ENCODE data around the genes MC4R and BCL2.

DNA sequence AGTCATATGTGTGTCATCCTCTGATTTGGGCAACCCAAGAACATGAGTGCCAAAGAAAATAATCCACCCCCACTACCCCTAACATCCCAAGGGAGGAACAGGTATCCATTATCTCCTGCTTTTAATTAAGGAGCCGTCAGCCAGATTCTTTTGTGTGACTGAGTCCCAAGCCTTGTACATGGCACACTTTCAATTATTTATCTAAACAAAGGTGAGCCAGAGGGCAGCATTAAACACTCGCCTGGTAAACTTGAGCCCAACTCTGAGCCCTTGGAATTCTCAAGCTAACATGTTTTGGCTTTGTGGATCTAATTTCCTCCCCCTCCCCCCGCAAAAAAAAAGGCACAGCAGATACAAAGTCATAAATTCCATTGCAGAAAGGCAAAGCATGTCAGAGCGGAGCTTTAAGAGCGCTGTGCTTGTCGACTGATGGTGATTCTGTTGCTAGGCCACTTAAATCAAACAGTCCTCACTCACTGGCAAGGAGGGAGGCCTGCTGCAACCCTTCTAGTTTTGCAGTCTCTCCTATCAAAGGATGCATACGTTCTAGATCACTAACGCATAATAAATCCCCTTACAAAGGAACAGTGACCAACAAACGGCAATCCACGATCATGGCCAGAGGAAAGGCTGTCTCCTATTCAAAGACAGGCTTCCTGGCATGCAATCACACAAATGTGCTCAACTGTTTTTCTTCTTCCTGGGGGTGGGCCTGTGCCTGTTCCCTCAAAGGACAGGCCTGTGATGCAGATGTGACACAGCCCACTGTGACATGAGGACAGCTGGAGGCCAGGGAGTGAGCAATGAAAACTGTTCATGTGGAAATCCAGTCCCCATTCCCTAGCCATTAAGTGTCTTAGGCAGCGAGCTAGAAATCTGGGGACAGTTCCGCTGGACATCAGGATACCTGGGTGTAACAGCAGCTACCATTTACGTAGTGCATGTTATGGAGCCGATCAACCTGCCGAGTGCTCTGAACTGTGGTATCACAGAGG is 143.6 kb upstream of the LMAN1 start:
- PRO-cap, 7 experiments = peak in 6 of 7 experiments; most common plus-strand start position 391 of the sequence (in 6); most common minus-strand start position 264 of the sequence (in 3)
- RAMPAGE, long total RNA, 2 experiments = no peak in any of the 2 experiments

GRCh38 chr18:59623934-59624381 is 73.3 kb downstream of the CCBE1 start:
- PRO-cap, 7 experiments = peak in 5 of 7 experiments; most common plus-strand start chr18:59624282 (in 1); most common minus-strand start chr18:59624186 (in 5)
- RAMPAGE, long total RNA, 2 experiments = no peak in any of the 2 experiments

DNA sequence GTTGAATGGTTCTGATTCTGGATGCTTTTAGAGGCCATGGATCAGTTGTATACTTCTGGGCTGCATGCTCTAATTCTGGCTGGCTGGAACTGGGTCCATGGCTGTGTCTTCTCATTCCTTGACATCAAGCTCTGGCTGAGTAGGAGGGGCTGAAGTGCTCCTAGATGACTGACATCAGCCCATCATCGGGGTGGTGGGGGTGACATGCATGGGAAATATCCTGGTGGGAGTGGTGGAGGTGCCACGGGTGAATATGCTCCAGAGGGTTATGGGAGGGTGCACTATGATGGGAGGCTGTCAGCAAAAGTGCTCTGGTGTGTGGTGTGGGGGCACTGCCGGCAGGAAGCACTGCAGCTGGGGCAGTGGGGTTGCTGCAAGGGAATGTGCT is 52.1 kb downstream of the MC4R start:
- PRO-cap, 7 experiments = no peak in any of the 7 experiments
- RAMPAGE, long total RNA, 2 experiments = no peak in any of the 2 experiments

- PRO-cap, 7 experiments = peak in 3 of 7 experiments; most common plus-strand start chr18:60372946 (in 2); most common minus-strand start chr18:60372775 (in 2)
- RAMPAGE, long total RNA, 2 experiments = no peak in any of the 2 experiments
Observed at GRCh38 chr18:60372659-60373106, at the start of gene MC4R. Gene MC4R, minus strand, starts transcription at chr18:60372775.

- PRO-cap, 7 experiments = no peak in any of the 7 experiments
- RAMPAGE, long total RNA, 2 experiments = no peak in any of the 2 experiments
Observed at GRCh38 chr18:61831020-61831562, 61.7 kb downstream of the RNF152 start.

DNA sequence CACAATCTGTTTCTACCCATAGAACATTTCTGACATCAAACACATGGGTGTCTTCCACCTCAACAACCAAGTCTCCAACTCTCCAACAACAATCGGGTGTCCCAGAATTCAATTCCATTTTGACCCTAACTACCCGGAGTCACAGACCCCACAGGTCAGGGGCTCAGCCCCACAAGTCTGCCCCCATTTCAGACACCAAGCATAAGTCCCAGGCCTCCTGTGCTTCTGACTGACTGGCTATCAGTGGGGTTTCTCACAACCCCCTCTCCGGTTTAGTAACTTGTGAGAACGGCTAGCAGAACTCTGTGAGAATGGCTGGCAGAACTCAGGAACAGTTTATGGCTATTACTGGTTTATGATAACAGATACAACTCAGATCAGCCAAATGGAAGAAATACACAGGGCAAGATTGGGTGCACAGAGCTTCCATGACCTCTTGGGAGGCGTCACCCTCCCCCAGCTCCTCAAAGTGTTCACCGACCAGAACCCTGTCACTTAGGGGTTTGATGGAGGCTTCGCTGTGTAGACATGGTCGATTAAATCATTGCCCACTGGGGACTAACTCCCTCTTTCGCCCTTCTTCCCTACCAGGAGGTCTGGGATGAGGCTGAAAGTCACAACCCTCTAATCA is 28.7 kb downstream of the RNF152 start:
- PRO-cap, 7 experiments = no peak in any of the 7 experiments
- RAMPAGE, long total RNA, 2 experiments = no peak in any of the 2 experiments

DNA sequence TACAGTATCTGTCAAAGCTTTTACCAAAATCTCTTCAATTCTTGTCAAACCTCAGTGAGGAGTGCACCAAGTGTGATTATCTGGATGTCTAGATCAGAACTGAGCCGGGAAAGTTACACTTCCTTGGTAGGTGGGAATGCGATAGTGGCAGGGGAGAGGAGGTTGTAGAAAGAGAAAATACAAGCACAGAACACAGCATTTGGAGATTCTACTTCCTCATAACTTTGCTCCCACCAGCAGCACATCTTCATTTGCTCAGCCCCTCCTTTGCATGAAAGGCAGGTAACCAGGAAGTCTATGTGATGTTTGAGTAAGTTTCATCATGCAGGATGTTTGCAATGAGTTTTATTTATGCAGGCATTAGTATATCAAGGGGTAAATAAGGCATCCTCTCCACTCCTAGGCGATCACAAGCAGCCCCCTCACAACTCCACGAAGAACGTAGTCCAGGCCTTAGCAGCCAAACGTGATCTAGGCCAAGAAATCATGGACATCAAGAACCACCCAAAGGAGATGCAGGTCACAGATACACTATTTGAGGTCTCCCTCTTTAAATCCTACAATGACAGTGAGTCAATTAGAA is 5.0 kb downstream of the RNF152 start:
- PRO-cap, 7 experiments = no peak in any of the 7 experiments
- RAMPAGE, long total RNA, 2 experiments = no peak in any of the 2 experiments

GRCh38 chr18:62498905-62499188 is 24.0 kb upstream of the ZCCHC2 start:
- PRO-cap, 7 experiments = no peak in any of the 7 experiments
- RAMPAGE, long total RNA, 2 experiments = no peak in any of the 2 experiments

GRCh38 chr18:62559656-62560363 is 37.0 kb downstream of the ZCCHC2 start:
- PRO-cap, 7 experiments = no peak in any of the 7 experiments
- RAMPAGE, long total RNA, 2 experiments = no peak in any of the 2 experiments

DNA sequence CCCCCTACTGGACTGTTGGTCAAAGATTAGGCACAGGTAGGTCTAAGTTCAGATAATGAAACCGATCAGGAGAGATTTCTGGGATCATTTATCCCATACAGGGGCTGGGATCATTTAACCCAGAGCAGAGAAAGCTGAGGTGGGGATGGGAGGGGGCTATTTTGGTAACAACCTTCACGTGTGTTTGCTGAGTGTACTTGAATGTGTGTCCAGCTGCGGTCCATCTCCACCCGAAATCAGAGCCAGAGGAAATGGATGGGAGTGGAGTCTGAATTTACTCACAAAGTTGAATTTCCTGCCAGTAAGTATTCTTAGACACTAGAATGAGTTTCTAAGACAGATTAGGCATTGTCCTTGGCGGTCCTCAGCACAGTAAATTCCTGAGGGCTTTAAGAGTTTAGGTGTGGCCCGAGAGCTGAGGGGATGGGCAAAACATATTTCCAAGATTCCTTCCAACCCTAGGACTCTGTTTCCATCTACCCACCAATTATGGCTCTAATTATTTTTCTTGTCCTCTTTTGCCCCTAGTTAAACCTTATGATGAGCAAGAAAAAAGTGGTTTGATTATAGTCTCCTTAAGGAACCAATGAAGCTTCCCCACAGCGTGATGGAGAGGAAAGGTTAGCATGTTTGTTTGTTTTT is 90.4 kb upstream of the PHLPP1 start:
- PRO-cap, 7 experiments = no peak in any of the 7 experiments
- RAMPAGE, long total RNA, 2 experiments = no peak in any of the 2 experiments

DNA sequence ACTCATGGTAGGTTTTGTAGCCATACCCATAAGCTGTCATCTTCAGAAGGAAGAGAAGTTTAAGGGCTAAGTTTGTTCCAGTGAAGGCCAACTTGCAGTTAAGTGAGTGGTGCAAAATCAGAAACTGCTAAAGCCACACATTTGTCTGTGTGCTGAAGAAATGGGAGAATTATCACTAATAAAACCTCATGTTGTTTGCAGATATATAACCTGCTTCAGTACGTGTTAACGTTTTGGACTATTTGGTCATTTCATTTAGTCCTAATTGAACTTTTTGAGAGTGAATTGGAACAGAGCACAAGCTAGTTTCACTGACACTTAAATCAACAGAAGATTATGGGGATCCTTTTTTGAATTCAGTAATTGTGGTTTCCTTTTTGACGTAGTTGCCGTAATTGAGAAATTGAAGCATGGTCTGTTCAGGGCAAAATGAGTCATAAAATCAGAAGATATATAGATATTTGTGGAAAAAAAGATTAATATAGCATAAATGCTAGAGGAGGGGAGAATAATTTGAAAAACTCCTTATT is 69.2 kb downstream of the PHLPP1 start:
- PRO-cap, 7 experiments = no peak in any of the 7 experiments
- RAMPAGE, long total RNA, 2 experiments = no peak in any of the 2 experiments

DNA sequence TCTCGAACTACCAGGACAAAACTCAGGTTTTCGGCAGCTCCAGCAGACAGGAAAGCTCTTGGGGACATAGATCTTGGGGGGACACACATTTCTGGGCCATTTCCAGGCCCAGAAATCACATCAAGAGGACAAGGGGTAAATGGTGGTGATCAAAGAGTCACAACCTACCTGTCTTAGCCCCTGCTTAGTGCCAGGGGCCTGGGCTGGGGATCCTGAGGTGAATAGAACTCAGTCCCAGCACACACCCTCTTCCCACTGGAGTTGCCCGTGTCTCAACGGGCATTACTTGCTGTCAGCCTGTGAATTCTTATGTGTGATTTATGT is 261.3 kb downstream of the BCL2 start:
- PRO-cap, 7 experiments = no peak in any of the 7 experiments
- RAMPAGE, long total RNA, 2 experiments = no peak in any of the 2 experiments

- PRO-cap, 7 experiments = no peak in any of the 7 experiments
- RAMPAGE, long total RNA, 2 experiments = no peak in any of the 2 experiments
Observed at GRCh38 chr18:63062416-63062653, 257.2 kb downstream of the BCL2 start.

DNA sequence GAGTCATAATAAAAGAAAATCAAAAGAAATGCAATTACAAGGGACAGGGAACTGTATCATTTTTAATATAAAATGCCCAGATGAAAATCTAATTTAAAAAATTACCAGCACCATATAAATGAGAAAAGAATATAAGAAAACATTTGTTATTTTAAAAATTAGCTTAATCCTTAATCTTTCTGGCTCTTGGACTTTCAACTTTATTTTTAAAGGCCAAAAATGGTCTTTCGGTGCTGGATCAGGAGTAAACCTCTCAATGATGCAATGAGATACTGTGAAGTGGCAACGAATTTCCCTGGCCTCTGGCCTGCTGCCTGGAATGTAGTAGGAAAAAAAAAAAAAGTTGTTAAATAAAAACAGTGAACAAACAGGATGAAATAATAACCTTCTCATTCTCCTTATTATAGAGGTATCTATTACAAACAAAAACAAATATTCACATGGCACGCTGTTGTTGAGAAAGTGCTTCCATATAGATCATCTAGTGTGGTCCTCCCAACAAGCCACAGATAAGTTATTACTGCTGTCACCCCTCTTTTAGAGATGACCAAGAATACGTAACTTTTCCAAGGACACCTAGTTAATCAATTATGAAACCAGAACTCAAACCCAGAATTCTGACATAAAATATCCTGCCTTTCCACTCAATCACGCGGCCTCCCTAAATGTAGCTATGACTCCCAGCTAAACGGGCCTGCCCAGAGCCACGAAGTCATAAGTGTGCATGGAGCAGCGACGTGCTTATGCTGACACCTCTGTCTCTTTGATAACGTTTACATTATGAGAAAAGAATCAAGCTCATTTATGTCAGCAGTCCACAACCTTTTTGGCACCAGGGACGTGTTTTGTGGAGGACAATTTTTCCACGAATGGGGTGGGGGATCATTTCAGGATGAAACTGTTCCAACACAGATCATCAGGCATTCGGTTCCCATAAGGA is 171.0 kb downstream of the BCL2 start:
- PRO-cap, 7 experiments = no peak in any of the 7 experiments
- RAMPAGE, long total RNA, 2 experiments = no peak in any of the 2 experiments

- PRO-cap, 7 experiments = no peak in any of the 7 experiments
- RAMPAGE, long total RNA, 2 experiments = no peak in any of the 2 experiments
Observed at GRCh38 chr18:63189054-63189691, 130.4 kb downstream of the BCL2 start.

- PRO-cap, 7 experiments = no peak in any of the 7 experiments
- RAMPAGE, long total RNA, 2 experiments = no peak in any of the 2 experiments
Observed at GRCh38 chr18:63190022-63190535, 129.5 kb downstream of the BCL2 start.

DNA sequence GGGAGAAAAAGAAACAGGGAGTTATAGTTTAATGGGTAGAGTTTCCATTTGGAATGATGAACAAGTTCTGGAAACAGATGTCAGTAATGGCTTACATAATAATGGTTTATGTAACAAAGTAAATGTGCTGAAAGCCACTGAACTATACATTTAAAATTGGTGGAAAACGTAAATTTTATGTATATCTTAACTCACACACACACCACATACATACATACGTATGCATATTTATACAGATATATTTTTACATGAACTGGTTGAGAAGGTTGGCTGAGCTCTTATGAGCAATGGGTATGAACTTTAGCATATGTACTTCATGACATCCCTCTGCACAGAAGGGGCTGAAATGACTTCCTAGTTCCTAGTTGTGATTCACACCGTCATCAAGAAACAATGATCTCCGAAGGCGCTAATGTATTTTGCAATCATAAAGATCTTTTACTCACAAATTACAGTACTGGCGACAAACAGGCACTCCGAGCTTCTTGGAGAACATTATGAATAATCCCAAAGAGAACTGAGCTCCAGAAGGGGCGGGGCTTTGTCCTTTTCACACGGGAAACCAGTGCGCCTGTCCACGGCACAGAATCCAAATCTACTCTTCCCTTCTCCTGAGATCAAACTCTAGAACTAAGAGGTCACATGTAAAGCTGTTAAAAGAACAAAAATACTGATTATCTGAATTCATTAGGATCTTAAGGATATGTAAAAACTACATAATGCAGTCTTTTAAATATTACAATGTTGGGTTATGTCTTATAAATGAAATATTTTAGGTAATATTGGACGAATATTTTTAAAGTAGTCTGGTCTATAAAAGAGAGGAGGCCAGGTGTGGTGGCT is 18.1 kb downstream of the BCL2 start:
- PRO-cap, 7 experiments = peak in 1 of 7 experiments; most common minus-strand start position 487 of the sequence (in 1)
- RAMPAGE, long total RNA, 2 experiments = no peak in any of the 2 experiments

DNA sequence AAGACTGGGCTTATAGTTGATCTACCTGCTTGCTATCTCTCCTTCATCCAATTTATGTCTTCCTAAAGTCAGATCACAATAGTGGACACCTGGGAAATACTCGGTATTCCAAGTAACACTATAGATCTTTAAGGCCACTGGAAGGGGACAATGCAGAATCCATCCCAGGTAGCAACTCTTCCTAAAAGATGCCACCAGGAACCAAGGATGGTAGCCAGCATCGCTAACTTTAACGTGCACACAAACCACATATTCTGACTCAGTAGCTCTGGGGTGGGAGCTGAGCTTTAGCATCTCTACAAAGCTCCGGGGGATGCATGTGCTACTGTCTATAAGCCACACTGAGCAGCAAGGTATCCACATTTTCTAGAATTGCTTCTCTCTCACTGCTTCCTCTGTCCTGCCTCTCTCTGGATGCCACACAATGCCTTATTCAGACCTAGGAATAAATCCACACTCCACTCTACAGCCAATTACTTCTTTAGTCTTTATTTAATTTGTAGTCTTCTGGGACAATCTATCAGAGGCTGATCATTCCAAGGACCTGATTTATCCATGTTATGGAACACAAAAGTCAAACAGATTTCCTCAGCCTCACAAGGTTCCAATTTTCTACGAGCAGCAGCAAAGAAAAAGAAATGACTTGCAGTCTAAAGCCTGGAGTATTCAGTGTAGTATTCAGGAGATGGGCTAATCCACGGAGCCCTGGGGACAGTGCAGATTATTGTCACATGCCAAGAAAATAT is 4.5 kb downstream of the BCL2 start:
- PRO-cap, 7 experiments = no peak in any of the 7 experiments
- RAMPAGE, long total RNA, 2 experiments = no peak in any of the 2 experiments

- PRO-cap, 7 experiments = peak in 7 of 7 experiments; most common plus-strand start chr18:63319911 (in 5); most common minus-strand start chr18:63319750 (in 7)
- RAMPAGE, long total RNA, 2 experiments = no peak in any of the 2 experiments
Observed at GRCh38 chr18:63319622-63320567, at the start of gene BCL2. Gene BCL2, minus strand, starts transcription at chr18:63319769.

DNA sequence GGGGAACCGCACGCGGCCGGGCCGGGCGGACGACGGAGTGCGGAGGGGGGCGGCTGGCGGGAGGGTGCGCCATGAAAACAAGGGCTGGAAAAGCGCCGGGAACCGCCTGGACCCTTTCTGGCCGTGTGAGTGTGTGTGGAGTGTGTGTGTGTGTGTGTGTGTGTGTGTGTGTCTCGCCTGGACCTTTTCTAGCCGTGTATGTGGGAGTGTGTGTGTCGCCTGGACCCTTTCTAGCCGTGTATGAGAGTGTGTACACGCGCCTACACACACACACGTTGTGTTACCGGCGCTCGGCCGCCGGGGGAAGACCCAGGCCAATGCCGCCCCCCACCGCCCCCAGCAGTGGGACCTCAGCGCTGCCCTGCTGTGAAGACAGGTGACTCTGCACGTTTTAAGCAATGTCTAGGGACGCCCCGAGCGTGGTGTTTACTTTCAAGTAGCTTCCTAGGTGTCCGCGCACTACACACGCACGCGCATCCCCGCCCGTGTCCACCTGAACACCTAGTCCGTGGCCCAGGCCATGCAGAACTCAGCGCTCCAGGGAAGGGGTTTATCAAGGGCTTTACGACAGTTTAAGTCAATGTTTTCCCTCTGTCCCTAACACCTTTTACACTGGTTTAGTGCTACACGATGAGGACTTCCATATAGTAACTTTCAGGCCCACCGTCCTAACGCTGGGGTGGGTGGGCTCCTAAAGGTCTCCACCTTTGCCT is 1.2 kb upstream of the BCL2 start:
- PRO-cap, 7 experiments = peak in 7 of 7 experiments; most common minus-strand start position 127 of the sequence (in 6)
- RAMPAGE, long total RNA, 2 experiments = no peak in any of the 2 experiments